Mononuclear cell (primary cell): ENCODE measurements around a stretch of chr5.

DNA sequence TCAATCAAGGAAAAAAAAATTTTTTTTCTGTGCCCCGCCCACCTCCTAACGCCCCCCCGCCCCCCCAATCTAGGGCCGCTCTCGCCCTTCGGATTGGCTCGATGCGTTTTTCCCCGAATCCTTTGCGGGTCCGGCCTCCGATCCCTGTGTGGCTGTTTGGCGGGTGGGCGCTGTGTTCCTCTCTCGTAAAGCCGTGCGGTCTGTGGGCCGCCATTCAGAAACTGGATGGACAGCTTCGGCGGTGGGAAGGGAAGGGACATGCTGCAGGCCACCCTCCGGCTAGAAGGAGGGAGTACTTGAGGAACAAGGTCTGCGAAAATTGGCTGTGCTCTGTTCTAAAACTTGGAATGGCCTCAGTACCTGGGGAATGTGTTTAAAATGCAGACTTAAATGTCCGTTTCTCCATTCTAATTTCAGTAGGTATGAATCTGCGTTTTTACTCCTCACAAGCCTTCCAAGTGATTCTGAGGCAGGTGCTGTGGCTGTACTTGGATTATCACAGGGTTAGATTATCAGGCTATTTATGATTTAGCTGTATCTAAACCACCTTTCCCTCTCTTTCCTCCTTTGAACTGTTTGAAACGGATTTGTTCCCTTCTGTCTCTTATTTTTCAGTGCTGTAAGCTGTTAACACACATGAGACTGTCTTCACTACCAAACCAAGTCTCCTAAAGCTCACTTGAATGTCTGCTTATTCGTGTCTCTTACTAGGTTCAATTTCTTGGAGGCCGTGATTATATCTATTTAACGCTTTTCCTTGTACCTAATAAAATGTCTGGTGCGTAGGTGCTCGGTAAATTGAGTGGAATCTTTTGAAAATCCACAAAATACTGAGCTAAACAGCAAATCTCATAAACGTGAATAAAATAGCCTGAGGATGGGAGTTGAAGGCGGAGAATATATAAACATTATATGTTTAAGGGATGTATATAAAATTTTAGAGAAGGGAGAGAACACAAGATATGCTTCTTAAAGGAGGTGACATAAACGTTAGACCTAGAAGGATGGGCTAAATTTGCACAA is 640 bp upstream of the CETN3 start:
- RRBS: no CpG with 5 or more reads among the region's 33 CpGs

DNA sequence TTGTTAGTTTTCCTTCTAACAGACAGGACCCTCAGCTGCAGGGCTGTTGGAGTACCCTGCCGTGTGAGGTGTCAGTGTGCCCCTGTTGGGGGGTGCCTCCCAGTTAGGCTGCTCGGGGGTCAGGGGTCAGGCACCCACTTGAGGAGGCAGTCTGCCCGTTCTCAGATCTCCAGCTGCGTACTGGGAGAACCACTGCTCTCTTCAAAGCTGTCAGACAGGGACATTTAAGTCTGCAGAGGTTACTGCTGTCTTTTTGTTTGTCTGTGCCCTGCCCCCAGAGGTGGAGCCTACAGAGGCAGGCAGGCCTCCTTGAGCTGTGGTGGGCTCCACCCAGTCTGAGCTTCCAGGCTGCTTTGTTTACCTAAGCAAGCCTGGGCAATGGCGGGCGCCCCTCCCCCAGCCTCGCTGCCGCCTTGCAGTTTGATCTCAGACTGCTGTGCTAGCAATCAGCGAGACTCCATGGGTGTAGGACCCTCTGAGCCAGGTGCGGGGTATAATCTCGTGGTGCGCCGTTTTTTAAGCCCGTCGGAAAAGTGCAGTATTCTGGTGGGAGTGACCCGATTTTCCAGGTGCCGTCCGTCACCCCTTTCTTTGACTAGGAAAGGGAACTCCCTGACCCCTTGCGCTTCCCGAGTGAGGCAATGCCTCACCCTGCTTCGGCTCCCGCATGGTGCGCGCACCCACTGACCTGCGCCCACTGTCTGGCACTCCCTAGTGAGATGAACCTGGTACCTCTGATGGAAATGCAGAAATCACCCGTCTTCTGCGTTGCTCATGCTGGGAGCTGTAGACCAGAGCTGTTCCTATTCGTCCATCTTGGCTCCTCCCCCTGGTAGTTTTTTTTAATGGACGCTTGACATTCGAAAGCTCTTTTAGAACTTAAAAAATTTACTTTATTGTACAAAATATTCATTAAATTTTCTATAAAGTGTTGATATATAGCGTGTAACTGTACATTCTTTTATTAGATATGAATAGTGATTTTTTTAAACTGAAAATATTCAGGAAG is 109.5 kb downstream of the ADGRV1 start:
- RRBS: no CpG with 5 or more reads among the region's 31 CpGs

DNA sequence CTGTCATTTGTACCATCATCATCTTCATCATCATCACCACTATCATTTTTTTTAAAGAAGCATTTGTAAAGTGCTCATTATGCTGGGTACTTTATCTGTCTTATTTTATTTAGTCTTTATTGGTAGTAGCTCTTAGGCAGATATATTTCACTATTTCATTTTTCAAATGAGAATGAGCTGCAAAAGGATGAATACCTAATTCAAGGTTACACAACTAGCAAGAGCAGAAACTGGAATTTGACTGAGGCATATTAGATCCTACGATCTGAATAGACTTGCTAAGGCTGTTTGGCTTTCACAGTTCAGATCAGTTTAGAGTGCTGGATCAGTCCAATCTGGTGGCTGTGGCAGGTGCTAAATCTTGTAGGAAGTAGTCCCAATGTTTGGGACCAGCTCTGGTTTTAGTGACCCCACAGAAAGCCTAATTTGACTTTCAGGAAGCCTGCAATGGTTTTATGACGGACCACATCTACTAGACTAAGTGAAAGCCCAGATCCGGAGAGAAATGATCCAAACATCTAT is 359.3 kb downstream of the ADGRV1 start:
- RRBS: no CpG with 5 or more reads among the region's 3 CpGs

DNA sequence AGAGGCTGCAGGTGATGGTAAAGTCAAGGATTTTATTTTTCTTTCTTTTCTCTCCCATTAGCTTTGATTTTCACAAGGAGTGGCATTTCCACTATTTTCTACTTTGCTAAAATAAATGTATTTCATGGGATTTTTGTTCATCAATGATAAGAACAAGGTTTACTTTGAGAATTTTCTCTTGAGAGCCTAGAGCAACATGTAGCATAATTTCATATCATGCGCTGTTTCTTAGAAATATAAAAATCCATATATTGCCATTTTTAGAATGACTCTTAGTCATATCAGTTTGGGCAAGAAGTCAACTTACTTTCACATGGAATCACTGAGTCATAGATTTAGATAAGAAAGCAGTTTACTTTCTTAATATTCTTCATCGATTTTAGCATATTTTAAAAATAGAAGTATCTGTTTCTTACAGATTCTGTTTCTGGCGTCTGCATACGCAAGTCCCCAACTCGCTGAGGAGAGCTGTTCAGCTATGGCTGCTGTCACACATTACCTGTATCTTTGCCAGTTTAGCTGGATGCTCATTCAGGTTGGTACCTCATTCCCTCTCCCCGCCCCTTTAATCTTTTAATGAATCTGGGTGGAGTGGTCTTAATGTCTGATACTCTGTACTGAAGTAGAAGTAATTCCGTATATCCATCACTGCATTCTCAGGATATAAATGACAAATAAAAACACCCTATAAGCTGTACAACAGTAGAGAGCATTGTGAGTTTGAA is 406.6 kb downstream of the ADGRV1 start:
- RRBS: no CpG with 5 or more reads among the region's 7 CpGs

- RRBS: no CpG with 5 or more reads among the region's 2 CpGs
These were observed 349.9 kb downstream of the ARRDC3 start for GRCh38 chr5:91033196-91033708.

GRCh38 chr5:91120343-91120621 is 262.8 kb downstream of the ARRDC3 start:
- RRBS: no CpG with 5 or more reads among the region's 1 CpG

DNA sequence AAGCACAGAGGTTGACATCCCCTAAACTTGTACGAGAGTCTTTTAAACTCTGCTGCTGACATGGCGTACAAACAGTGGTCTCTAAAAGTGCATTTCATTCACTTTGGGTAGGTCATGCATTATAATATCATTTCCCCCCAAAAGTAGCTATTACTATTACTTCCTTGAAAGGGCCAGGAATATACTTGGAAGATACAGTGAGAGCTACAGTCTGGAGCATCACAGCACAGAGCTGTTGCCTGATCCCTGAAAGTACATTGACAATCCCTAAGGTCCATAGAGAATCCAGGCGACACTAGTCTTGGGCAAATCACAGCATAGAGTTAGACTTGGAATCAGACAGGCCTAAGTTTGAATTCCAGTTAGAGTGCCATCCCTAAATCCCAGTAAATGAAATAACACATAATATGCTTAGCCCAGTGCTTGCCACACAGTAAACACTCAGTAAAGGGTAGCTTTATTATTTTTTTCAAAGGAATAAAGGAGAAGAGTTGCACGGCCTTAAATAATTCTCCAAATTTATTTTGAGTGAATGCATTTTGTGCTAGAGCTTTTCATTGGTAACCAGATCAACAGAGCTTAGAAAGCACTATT is 257.8 kb downstream of the ARRDC3 start:
- RRBS: no CpG with 5 or more reads among the region's 4 CpGs

- RRBS: no CpG with 5 or more reads among the region's 13 CpGs
These were observed 1.4 kb downstream of the ARRDC3 start for GRCh38 chr5:91381502-91382327.

- RRBS: no CpG with 5 or more reads among the region's 2 CpGs
These were observed 942.0 kb upstream of the NR2F1 start for GRCh38 chr5:92641093-92641328.

DNA sequence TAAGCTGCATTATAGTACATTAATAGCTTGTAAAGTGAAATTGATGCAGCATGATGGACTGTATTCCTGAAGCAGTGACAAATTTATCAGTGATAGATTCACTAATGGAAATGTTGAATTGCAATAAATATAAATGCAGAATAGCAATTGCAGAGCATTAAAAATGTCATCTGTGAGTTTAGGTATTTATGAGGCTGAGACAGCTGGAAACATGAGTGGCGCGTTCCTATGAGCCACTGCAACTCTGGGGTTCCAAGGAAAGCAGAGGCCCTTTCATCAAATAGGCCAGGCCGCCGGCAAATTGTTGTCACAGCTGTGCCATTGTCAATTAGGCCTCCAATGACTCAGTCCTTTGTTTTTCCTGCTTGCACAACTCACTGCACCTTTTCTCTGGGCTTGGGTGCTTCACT is 655.9 kb upstream of the NR2F1 start:
- RRBS: no CpG with 5 or more reads among the region's 4 CpGs

- RRBS: no CpG with 5 or more reads among the region's 4 CpGs
These were observed 335.9 kb upstream of the NR2F1 start for GRCh38 chr5:93247023-93247601.

DNA sequence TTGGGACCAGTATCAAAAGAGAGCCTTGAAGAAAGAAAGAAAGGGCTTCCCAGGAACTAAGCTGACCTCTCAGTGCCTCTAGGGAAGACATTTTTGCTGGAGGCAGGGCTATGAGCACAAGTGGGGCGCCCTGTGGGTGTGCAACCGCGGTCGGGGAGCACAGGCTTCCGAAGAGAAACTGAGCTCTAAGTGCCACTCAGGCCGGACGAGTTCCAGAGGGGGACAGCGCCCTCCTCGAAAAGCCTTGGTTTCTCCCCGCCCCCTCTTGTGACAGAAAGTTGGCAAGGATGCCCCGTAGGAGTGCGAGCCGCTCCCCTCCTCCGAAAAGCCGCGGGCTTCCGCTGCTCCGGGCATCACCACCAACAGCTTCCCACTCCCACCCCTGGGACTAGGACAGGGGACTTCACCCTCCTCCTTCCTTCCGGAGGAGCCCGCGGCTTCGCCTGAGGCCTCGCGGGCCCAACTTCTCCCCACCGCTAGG is 4.1 kb upstream of the NR2F1 start:
- RRBS: 2% methylated on average over 8 of the region's 25 CpGs

DNA sequence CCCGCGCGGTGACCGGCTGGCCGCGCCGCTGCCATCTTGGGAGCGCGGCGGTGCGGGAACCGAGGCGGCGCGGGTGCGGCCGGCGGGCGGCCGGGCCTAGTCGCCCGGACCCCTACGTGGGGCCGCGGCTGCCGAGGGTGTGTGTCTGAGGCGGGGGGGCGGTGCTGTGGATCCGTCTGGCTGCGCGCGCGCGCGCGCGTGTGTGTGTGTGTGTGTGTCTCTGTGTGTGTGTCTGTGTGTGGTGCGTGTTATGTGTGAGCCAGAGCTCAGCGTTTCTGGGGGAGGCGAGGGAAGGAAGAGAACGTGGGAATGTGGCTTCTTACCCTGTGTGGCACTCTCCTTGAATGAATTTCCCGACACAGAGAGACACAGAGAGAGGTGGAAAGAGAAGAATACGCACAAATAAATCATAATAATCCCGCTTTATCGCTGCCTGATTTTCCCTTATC is 5.6 kb downstream of the NR2F1 start:
- RRBS: 17% methylated on average over 14 of the region's 45 CpGs

- RRBS: no CpG with 5 or more reads among the region's 13 CpGs
These were observed 16.4 kb downstream of the NR2F1 start for GRCh38 chr5:93599424-93599775.

- RRBS: no CpG with 5 or more reads among the region's 7 CpGs
These were observed 294.2 kb downstream of the SLF1 start for GRCh38 chr5:94912617-94913041.

GRCh38 chr5:94931374-94931987 is 313.0 kb downstream of the SLF1 start:
- RRBS: no CpG with 5 or more reads among the region's 2 CpGs

DNA sequence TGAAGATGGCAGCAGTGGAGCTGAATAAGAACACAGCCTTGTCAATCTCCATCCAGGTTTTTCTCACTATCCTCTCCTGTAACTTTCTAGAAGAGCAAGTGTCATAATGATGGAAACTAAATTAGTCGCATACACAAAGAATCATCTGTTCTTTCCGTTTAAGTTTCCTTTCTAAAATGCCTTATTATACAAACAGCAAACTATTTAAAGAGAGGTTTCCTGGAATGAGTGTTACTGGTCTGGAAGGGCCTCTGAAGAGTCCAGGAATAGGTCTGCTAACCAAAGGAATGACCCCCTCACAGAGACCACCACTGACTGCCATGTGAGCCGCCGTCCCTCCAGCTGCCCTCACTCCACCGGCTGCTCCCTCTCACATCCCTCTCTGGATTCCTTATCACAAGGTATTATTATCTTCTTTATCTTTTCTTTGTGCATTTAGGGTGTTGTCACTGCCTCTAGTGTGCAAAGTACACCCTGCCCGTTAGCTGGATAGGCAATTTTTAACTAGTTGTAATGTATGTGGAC is 146.5 kb downstream of the MCTP1 start:
- RRBS: no CpG with 5 or more reads among the region's 6 CpGs

- RRBS: no CpG with 5 or more reads among the region's 2 CpGs
These were observed 131.3 kb downstream of the MCTP1 start for GRCh38 chr5:95153688-95153887.

DNA sequence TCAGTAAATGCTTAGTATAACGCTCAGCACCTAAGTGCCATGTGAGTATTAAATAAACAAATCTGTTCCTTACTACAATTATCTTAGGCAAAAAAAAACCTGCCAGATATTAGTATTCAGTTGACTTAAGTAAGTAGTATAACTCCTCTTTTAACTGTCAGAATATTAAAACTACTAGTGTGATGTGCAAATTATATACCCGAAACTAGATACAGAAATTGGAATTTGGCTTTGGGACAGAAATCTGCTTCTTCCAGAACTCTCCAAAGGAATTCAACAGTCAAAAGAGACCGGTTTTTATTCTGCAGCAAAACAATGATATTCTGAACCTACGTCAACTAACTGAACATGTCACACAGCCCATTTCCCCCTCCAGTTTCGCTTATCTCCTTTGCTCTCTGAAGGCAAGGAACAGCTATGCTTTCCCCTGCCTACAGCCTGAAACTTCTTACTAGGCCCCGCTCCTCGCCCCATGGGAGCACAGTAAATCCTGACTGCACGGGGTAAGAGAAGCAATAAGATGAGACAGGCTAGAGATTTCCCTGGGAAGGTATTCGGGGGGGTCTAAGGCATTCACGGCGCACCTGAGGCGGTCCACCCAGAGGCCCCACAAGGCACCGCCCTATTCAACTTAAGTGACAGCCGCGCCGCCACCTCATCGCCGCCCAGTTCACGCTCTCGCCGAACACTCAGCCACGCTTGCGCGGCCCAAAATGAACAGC is 488 bp downstream of the SKIC3 start:
- RRBS: no CpG with 5 or more reads among the region's 24 CpGs

DNA sequence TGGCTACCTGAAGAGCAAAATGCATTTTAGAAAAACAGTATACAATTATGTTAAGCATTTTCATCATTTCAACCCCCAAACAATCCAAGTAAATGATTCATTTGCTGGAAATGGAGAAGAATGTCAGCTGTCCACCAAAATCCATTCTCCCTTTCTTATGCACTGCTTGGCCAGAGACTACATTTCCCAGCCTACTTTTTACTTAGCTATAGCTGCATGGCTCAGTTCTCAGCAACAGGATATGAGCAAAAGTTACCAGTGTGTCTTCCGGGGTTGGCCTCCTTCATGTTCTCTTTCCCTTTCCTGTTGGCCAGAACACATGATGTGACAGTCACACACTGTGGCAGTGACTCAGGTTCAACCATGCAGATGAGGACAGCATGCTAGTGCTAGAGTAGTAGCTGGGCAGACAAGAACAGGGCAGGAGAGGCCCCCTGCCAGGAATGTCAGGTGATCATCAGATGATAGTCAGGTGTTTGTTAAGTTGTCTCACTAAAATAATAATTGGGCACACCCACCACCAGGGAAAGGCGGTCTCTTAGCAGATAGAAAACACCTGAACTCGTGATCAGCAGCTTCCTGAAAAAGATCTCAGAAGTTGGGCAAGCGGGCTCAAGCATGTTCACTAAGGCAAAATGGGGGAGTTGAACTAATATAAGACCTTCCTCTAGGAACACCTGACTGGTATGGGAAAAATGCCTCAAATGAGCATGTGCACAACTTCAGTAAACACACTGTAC is 12.2 kb downstream of the GPR150 start:
- RRBS: no CpG with 5 or more reads among the region's 4 CpGs